GM12878 (cell line): Measurements from ENCODE around the gene MICAL2.

GRCh38 chr11:10497963-10498370, 42.9 kb downstream of the AMPD3 start:
- RAMPAGE, long total RNA = no peak
- RRBS, 2 experiments = no CpG with 5 or more reads among the region's 7 CpGs
CAGE:
- cytosol, long polyA minus RNA = no peak
- cytosol, long polyA plus RNA = no peak
- long polyA plus RNA = no peak
- nucleolus, long total RNA = no peak
- nucleus, long polyA plus RNA = no peak
- nucleus, long total RNA = no peak

DNA sequence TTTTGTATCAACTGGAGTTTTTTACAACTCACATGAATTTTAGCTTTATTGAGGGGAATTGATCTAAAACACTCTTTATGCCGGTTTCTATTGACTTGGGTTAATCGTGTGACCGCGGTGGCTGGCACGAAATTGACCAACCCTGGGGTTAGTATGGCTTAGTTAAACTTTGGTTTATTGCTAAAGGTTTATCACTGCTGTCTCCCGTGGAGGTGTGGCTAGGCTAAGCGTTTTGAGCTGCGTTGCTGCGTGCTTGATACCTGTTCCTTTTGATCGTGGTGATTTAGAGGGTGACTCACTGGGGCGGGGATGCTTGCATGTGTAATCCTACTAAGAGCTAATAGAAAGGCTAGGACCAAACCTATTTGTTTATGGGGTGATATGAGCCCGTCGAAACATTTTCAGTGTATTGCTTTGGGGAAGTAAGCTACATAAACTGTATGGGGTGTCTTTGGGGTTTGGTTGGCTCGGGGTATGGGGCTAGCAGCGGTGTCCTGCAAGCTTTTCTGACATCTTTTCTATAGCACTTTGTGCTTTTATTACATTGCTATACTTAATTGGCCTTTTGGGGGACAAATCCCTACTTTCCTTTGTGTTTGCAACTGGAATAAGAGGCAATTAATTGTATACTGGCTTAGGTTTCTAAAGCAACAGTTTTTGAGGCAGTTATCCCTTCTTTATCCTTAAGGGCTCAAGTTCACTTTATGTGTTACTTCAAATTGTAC, 31.0 kb downstream of the RNF141 start:
- RAMPAGE, long total RNA = no peak
- RRBS, 2 experiments = no CpG with 5 or more reads among the region's 15 CpGs
CAGE:
- cytosol, long polyA minus RNA = no peak
- cytosol, long polyA plus RNA = no peak
- long polyA plus RNA = no peak
- nucleolus, long total RNA = no peak
- nucleus, long polyA plus RNA = no peak
- nucleus, long total RNA = no peak

- RAMPAGE, long total RNA = no peak
- RRBS, 2 experiments = no CpG with 5 or more reads among the region's 2 CpGs
CAGE:
- cytosol, long polyA minus RNA = no peak
- cytosol, long polyA plus RNA = no peak
- long polyA plus RNA = no peak
- nucleolus, long total RNA = no peak
- nucleus, long polyA plus RNA = no peak
- nucleus, long total RNA = no peak
Measured at GRCh38 chr11:10566570-10567200, 1.8 kb downstream of the LYVE1 start.

GRCh38 chr11:10654302-10654700, 39.3 kb downstream of the IRAG1 start:
- RAMPAGE, long total RNA = no peak
- RRBS, 2 experiments = no CpG with 5 or more reads among the region's 1 CpG
CAGE:
- cytosol, long polyA minus RNA = no peak
- cytosol, long polyA plus RNA = no peak
- long polyA plus RNA = no peak
- nucleolus, long total RNA = no peak
- nucleus, long polyA plus RNA = no peak
- nucleus, long total RNA = no peak

GRCh38 chr11:10690141-10690614, 3.4 kb downstream of the IRAG1 start:
- RAMPAGE, long total RNA = no peak
- RRBS, 2 experiments = no CpG with 5 or more reads among the region's 7 CpGs
CAGE:
- cytosol, long polyA minus RNA = no peak
- cytosol, long polyA plus RNA = no peak
- long polyA plus RNA = no peak
- nucleolus, long total RNA = no peak
- nucleus, long polyA plus RNA = no peak
- nucleus, long total RNA = no peak

GRCh38 chr11:10735436-10736211, 15.4 kb upstream of the CTR9 start:
- RAMPAGE, long total RNA = no peak
- RRBS, 2 experiments = 3 to 4% methylated on average over 2 of the region's 19 CpGs
CAGE:
- cytosol, long polyA minus RNA = no peak
- cytosol, long polyA plus RNA = no peak
- long polyA plus RNA = no peak
- nucleolus, long total RNA = no peak
- nucleus, long polyA plus RNA = no peak
- nucleus, long total RNA = no peak

- RAMPAGE, long total RNA = no peak
- RRBS, 2 experiments = no CpG with 5 or more reads among the region's 19 CpGs
CAGE:
- cytosol, long polyA minus RNA = start-site peak on the minus strand at chr11:10803513-10803587, 98 reads
- cytosol, long polyA plus RNA = no peak
- long polyA plus RNA = no peak
- nucleolus, long total RNA = no peak
- nucleus, long polyA plus RNA = no peak
- nucleus, long total RNA = no peak
Measured at GRCh38 chr11:10802698-10803687, 5.7 kb downstream of the EIF4G2 start.

GRCh38 chr11:10806714-10807144, 2.0 kb downstream of the EIF4G2 start:
- RAMPAGE, long total RNA = no peak
- RRBS, 2 experiments = no CpG with 5 or more reads among the region's 5 CpGs
CAGE:
- cytosol, long polyA minus RNA = start-site peak on the minus strand at chr11:10806857-10806871, 41 reads
- cytosol, long polyA plus RNA = no peak
- long polyA plus RNA = no peak
- nucleolus, long total RNA = no peak
- nucleus, long polyA plus RNA = no peak
- nucleus, long total RNA = no peak

GRCh38 chr11:10807374-10808335, 1.1 kb downstream of the EIF4G2 start:
- RAMPAGE, long total RNA = no peak
- RRBS, 2 experiments = 2 to 3% methylated on average over 16 of the region's 52 CpGs
CAGE:
- cytosol, long polyA minus RNA = no peak
- cytosol, long polyA plus RNA = no peak
- long polyA plus RNA = no peak
- nucleolus, long total RNA = no peak
- nucleus, long polyA plus RNA = no peak
- nucleus, long total RNA = no peak

DNA sequence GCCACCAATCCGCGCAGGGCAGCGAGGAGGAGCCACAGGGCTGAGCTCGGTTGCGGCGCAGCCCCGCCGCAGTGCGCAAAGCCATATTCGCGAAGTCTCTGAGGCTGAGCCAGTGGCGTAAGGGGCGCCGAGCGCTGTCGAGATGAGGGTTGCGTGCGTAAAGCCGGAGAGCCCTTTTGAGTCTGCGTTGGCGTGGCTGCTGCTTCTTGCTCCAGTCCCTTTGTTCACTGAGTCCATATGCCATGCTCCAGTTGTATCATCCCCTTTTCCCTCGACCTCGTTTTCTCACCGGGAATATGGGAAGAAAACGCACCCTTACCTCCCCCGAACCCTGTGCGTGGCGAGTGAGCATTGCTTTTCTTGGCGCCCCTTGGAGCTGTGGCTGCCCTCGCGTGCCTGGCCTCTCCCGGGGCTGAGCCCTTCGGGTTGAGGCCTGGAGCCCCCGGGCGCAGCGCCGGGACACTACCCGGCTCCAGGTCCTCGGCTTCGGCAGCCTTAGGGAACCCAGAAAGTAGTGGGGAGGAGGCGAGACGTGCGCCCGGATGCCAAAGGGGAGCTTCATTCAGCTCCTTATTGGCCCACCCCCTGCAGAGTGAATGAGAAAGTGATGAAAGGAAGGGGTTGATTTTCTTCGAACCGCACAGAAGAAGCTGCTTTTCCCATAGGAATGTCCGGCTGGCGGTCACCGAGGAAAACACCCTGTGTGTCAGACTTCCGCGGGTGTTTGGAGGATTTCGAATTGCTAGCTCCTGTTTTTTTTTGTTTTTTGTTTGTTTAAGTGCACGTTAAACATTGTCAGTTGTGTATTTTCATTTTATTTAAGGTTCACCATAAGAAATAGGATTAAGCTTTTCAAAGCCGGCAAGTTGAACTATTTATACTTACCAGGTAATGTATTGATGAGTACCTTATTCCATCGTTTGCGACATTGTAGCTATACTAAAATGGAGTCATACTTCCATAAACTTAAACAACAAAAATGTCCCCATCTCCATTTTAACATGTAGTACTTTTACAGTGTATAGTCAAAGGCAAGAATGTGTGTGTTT, 632 bp upstream of the EIF4G2 start:
- RAMPAGE, long total RNA = no peak
- RRBS, 2 experiments = 3 to 5% methylated on average over 9 to 11 of the region's 56 CpGs
CAGE:
- cytosol, long polyA minus RNA = no peak
- cytosol, long polyA plus RNA = no peak
- long polyA plus RNA = start-site peak on the plus strand centred at position 101 of the sequence, 60 bp wide, 8 and 6 reads in 2 replicates
- nucleolus, long total RNA = start-site peak on the plus strand centred at position 172 of the sequence, 13 bp wide, 42 reads
- nucleus, long polyA plus RNA = no peak
- nucleus, long total RNA = no peak

GRCh38 chr11:10898549-10899035, 40.7 kb upstream of the ZBED5 start:
- RAMPAGE, long total RNA = no peak
- RRBS, 2 experiments = no CpG with 5 or more reads among the region's 5 CpGs
CAGE:
- cytosol, long polyA minus RNA = no peak
- cytosol, long polyA plus RNA = no peak
- long polyA plus RNA = no peak
- nucleolus, long total RNA = no peak
- nucleus, long polyA plus RNA = no peak
- nucleus, long total RNA = no peak

DNA sequence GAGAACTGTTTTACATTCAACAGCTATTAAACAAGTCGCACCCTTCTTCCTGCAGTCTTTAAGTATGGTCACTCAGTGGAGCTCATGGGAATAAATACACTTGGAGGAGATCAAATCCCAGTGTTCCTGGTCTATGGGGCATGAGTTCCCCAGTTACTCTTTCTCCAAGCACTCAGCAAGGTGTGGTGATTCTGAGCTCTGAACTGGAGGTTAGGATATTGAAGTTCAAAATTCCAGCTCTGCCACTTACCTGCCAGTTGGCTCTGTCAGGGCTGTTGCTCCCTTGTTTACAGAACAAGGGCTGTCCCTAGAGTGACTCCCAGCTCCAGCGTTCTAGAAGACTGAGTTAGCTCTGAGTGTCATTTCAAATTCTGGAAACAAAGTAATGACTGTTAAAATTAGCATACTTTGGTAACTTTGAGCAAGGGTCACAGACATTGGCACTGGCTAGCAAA, 69.6 kb upstream of the ZBED5 start:
- RAMPAGE, long total RNA = no peak
- RRBS, 2 experiments = no CpG with 5 or more reads among the region's 2 CpGs
CAGE:
- cytosol, long polyA minus RNA = no peak
- cytosol, long polyA plus RNA = no peak
- long polyA plus RNA = no peak
- nucleolus, long total RNA = no peak
- nucleus, long polyA plus RNA = no peak
- nucleus, long total RNA = no peak

DNA sequence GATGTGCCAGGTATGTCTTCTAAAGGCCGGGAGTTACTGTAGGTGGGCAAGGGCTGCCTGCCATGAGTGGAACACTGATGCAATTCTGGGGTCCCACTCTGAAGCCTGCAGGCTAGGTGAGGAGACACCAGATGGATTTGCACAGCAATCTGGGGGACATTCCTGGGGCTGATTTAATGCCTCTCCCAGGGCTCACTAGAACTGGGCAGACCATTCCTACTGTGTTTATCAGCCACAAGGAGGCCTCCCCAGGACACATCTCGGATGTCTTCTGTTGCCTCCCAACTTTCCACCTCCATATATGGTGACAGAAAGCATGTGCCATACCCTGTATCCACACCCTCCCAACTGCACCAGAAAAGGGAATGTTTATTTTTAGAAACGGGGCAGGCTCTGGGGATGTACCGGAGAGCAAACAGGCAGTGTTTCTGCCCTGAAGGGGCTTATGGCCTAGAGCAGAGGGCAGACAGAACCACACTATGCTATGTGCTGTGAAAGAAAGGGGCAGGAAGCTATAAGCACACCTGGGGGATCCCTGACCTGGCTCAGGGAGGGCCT, 181.8 kb downstream of the CSNK2A3 start:
- RAMPAGE, long total RNA = no peak
- RRBS, 2 experiments = no CpG with 5 or more reads among the region's 4 CpGs
CAGE:
- cytosol, long polyA minus RNA = no peak
- cytosol, long polyA plus RNA = no peak
- long polyA plus RNA = no peak
- nucleolus, long total RNA = no peak
- nucleus, long polyA plus RNA = no peak
- nucleus, long total RNA = no peak

- RAMPAGE, long total RNA = no peak
- RRBS, 2 experiments = no CpG with 5 or more reads among the region's 4 CpGs
CAGE:
- cytosol, long polyA minus RNA = no peak
- cytosol, long polyA plus RNA = no peak
- long polyA plus RNA = no peak
- nucleolus, long total RNA = no peak
- nucleus, long polyA plus RNA = no peak
- nucleus, long total RNA = no peak
Measured at GRCh38 chr11:11691473-11691809, 69.6 kb upstream of the GALNT18 start.

- RAMPAGE, long total RNA = no peak
- RRBS, 2 experiments = no CpG with 5 or more reads among the region's 3 CpGs
CAGE:
- cytosol, long polyA minus RNA = no peak
- cytosol, long polyA plus RNA = no peak
- long polyA plus RNA = no peak
- nucleolus, long total RNA = no peak
- nucleus, long polyA plus RNA = no peak
- nucleus, long total RNA = no peak
Measured at GRCh38 chr11:11957692-11957951, 50.8 kb downstream of the DKK3 start.

DNA sequence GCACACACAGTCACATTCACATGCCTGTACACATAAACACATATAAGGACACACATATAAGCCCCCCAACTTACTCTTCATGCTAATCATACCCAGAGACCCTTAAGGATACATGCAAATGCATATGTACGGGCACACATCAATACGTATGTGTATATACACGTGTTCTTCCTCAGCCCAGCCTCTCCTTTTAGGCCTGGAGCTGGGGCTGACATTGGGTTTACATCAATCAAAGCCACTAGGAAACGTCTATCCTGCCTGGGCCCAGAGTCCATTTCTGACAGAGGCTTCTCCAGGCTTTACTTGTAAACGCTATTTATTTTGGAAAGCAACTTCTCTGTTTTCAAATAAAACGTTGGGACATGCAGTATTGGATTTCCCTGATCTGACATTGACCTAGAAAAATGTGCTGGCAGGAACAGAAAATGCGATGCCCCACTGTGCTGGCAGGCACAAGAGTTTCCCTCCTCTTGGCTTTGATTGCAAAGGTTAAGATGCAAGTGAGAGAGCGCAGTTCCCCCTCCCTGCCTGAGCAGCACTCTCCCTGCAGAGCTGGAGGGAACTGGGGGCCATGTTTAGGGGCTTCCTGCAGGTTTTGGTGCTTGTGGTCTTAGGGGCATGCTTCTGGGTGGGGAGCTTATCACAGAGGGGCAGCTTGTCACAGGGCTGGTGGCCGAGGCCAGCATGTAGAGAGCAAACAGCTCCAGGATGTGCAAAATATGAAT, 42.0 kb upstream of the DKK3 start:
- RAMPAGE, long total RNA = no peak
- RRBS, 2 experiments = no CpG with 5 or more reads among the region's 9 CpGs
CAGE:
- cytosol, long polyA minus RNA = no peak
- cytosol, long polyA plus RNA = no peak
- long polyA plus RNA = no peak
- nucleolus, long total RNA = no peak
- nucleus, long polyA plus RNA = no peak
- nucleus, long total RNA = no peak

- RAMPAGE, long total RNA = no peak
- RRBS, 2 experiments = no CpG with 5 or more reads among the region's 2 CpGs
CAGE:
- cytosol, long polyA minus RNA = no peak
- cytosol, long polyA plus RNA = no peak
- long polyA plus RNA = no peak
- nucleolus, long total RNA = no peak
- nucleus, long polyA plus RNA = no peak
- nucleus, long total RNA = no peak
Measured at GRCh38 chr11:12109593-12109960, 813 bp upstream of the MICAL2 start.

- RAMPAGE, long total RNA = no peak
- RRBS, 2 experiments = 7 to 15% methylated on average over 39 to 40 of the region's 92 CpGs
CAGE:
- cytosol, long polyA minus RNA = no peak
- cytosol, long polyA plus RNA = no peak
- long polyA plus RNA = no peak
- nucleolus, long total RNA = no peak
- nucleus, long polyA plus RNA = no peak
- nucleus, long total RNA = no peak
Measured at GRCh38 chr11:12110505-12111456, at the start of gene MICAL2. TSS of gene MICAL2 (plus strand) at chr11:12110590.

- RAMPAGE, long total RNA = no peak
- RRBS, 2 experiments = no CpG with 5 or more reads among the region's 15 CpGs
CAGE:
- cytosol, long polyA minus RNA = no peak
- cytosol, long polyA plus RNA = no peak
- long polyA plus RNA = no peak
- nucleolus, long total RNA = no peak
- nucleus, long polyA plus RNA = no peak
- nucleus, long total RNA = no peak
Measured at GRCh38 chr11:12163168-12164055, 53.0 kb downstream of the MICAL2 start.

GRCh38 chr11:12164056-12164696, 53.8 kb downstream of the MICAL2 start:
- RAMPAGE, long total RNA = no peak
- RRBS, 2 experiments = no CpG with 5 or more reads among the region's 4 CpGs
CAGE:
- cytosol, long polyA minus RNA = no peak
- cytosol, long polyA plus RNA = no peak
- long polyA plus RNA = no peak
- nucleolus, long total RNA = no peak
- nucleus, long polyA plus RNA = no peak
- nucleus, long total RNA = no peak